Skeletal muscle satellite cell (primary cell): ENCODE data around the gene UVRAG.

- CAGE, long polyA plus RNA = no peak
These were observed 14.2 kb downstream of the UCP2 start for GRCh38 chr11:73968173-73969149.

DNA sequence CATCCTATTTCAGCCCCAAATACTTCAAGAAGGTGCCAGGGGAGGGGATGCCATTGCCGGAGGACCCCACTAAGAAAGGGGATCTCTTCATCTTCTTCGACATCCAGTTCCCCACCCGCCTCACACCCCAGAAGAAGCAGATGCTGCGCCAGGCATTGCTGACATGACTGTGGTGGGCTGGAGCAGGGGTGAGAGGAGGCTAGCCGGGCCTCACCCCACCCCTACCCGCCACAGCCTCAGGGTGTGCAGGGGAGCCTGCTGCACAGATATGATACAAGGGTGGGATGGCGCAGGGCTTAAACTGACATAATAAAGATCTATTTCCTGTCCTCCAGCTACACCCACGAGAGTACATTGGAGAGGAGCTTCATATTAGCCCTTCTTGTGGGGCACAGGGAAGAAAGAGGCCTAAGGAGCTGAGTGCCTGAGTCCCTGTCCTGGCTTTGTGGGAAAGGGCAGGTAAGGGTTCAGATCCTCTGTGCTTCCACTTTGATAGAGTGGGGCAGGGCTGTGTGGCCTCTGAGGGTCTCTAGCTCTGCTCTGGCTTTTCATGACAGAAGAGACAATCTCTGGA, 12.6 kb downstream of the UCP2 start:
- CAGE, long polyA plus RNA = no peak

DNA sequence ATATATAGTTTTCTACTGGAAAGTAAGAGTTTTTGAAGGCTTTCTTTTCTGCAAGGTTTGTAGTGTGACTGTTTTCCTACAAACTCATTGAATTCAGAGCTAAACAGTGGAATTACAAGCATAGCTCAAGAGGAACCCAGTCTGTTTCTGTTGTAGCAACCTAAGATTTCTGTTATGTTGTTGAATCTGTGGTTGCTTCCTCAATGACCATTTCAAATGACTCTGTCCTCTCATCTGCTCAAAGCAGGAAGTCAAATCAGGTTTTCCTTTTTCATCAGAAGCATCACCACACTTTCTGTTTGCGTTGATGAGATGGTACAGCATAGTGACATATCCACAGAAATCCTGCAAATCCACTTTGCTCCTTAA, 12.5 kb upstream of the UCP2 start:
- CAGE, long polyA plus RNA = no peak

GRCh38 chr11:74023395-74023694, 14.5 kb upstream of the UCP3 start:
- CAGE, long polyA plus RNA = no peak

GRCh38 chr11:74033422-74034069, 24.7 kb upstream of the UCP3 start:
- CAGE, long polyA plus RNA = no peak

- CAGE, long polyA plus RNA = no peak
These were observed 916 bp downstream of the PPME1 start for GRCh38 chr11:74171915-74172494.

GRCh38 chr11:74441936-74442341, 25.4 kb downstream of the KCNE3 start:
- CAGE, long polyA plus RNA = no peak

- CAGE, long polyA plus RNA = no peak
These were observed 5.3 kb downstream of the KCNE3 start for GRCh38 chr11:74461821-74462651.

DNA sequence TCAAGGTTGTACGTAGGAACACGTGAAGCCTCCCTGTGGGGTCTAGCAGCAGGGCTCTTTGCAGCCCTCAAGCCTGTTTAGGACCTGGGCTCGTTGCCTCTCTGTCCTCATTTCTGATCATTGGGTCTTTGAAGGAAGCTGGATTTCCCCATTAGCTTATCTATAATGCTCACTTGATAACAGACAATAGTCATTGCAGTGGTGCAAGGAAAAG, 12.9 kb upstream of the POLD3 start:
- CAGE, long polyA plus RNA = no peak

- CAGE, long polyA plus RNA = no peak
These were observed 48.7 kb downstream of the POLD3 start for GRCh38 chr11:74640852-74641625.

DNA sequence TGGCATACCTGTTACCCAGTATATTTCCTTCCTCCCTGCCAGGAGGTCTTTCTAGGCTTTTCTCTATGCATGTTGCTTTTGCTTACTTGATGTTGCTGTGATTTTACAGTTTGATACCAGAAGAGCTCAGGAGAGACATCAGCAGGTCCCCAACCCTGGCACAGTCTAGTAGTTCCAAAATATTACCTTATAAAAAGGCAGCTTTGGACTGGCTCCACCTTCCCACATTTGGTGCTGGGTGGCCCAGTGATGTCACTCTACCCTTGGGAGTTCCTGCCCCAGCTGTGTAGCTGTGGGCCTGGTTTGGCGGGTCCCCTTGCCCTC, 54.8 kb downstream of the CHRDL2 start:
- CAGE, long polyA plus RNA = no peak

GRCh38 chr11:74682984-74684019, 47.9 kb downstream of the CHRDL2 start:
- CAGE, long polyA plus RNA = no peak

GRCh38 chr11:74820381-74821190, 71.9 kb downstream of the RNF169 start:
- CAGE, long polyA plus RNA = no peak

GRCh38 chr11:75204699-75205712, 35.6 kb upstream of the TPBGL start:
- CAGE, long polyA plus RNA = no peak

DNA sequence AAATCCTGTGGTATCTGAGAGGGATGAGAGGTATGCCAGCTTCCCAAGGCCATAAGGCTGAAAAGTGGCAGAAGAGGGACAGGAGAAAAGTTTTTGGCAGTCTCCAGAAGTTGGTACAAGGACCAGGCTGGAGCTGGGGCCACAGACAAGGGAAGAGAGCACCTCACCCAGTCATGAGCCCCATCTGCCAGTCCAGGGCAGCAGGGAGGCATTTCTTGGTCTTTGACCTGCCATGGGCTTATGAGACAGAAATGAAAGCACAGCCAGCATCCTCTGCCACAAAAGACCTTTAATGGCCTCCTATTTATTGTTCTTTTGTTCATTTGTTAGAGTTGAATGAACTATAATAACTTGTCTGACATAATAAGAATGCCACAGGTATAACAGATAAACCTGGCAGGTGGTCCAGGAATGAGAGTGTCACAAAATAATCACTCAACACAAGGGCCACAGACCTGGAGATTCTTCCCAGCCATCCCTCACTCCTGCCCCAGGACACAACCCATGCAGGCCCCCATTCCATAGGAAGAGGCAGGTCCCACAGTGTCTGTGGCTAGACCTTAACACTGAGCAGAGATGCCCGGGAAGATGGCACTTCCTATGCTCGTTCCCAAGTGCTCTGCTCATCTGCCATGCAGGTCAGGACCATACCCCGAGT, 19.4 kb downstream of the TPBGL start:
- CAGE, long polyA plus RNA = no peak

DNA sequence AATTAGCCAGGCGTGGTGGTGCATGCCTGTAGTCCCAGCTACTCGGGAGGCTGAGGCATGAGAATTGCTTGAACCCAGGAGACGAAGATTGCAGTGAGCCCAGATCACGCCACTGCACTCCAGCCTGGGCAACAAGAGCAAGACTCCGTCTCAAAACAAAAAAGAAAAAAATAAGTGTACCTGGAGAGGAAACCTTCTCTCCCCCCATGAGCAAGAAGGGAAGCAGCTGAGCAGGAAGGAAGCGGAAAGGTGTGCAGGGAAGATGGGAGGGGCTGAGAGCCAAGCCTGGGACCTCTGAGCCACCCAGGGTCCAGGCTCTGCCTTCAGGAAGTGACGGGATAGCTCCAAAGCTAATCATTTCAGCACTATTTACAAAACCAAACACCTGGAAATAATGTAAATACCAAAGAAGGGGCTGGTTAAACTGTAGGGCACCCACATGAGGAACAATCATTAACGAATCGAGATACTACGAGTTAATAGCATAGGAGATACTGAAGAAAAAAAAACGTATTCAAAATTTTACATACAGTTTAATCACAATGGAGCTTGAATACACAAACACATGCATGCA, 27.9 kb downstream of the ARRB1 start:
- CAGE, long polyA plus RNA = no peak

- CAGE, long polyA plus RNA = no peak
These were observed 4.6 kb downstream of the ARRB1 start for GRCh38 chr11:75346722-75347310.

- CAGE, long polyA plus RNA = no peak
These were observed 2.6 kb downstream of the GDPD5 start for GRCh38 chr11:75522922-75523758.

- CAGE, long polyA plus RNA = no peak
These were observed 2.8 kb upstream of the SERPINH1 start for GRCh38 chr11:75559066-75559908.

DNA sequence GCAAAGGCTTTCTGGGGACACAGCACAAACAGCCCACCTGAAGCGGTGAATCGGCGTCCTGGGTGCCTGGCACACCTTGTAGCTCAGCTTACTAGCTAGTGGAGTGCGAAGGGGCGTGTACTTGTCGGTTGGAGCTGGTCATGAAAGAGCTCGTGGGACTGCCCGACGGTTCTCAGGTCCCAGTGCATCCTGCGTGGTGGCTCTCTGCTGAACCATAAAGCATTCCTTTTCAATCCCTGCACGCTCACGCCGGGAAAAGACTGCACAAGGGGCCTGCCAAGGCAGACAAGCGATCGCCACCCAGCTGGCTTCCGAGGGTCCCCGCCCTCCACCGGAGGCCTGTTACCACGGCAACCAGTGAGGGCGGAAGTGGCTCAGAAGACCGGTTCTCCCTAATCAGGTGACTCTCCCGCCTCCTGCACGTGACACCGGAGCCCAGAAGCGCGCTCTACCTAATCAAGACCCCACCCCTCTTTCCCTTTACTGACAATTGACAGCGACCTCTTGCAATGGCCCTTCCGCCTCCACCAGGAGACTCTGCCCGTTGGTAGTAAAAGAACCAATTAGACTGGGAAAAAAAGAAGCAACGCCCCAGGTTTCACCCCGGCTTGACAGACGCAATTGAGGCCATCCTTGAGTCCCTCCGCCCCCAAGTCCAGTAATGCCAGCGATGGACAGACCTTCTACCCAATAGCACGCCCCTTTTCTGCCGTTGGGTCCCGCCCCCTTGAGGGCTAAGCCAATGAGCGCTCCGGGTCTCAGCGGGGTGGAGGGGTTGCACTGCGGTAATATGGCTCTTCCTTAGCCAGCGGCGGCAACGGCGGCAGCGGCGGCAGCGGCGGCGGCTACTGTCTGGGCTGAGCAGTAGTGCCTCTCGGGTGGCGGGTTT, at the start of gene UVRAG:
Gene UVRAG, plus strand, starts transcription at position 785 of the 889 bp plus-strand sequence.
- CAGE, long polyA plus RNA = no peak